SK-N-DZ (cell line): ENCODE measurements around a stretch of chr18.

GRCh38 chr18:32209733-32210045 is 19.9 kb downstream of the MEP1B start:
RAMPAGE:
- cytosol, long total RNA = no peak
- nucleus, long total RNA = no peak

GRCh38 chr18:32321289-32322103 is 131.7 kb downstream of the MEP1B start:
RAMPAGE:
- cytosol, long total RNA = no peak
- nucleus, long total RNA = no peak

GRCh38 chr18:32350877-32351264 is 119.8 kb downstream of the GAREM1 start:
RAMPAGE:
- cytosol, long total RNA = no peak
- nucleus, long total RNA = no peak

RAMPAGE:
- cytosol, long total RNA = no peak
- nucleus, long total RNA = no peak
These were observed 1.5 kb downstream of the GAREM1 start for GRCh38 chr18:32469190-32469646.

DNA sequence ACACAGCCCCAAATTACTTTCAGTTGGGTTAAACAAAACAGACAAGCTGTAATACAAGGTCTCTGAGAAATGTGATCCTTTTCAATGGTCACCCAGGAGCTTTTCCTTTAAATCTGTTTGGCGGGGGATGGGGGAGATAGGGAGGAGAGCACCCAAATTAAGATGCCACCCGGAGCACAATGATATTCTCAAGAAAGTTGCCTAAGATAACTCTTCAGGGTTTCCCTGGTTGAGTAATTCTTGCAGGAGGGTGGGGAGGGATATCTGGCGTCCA is 986 bp downstream of the GAREM1 start:
RAMPAGE:
- cytosol, long total RNA = no peak
- nucleus, long total RNA = no peak

RAMPAGE:
- cytosol, long total RNA = no peak
- nucleus, long total RNA = no peak
These were observed 3.4 kb downstream of the KLHL14 start for GRCh38 chr18:32769263-32769888.

DNA sequence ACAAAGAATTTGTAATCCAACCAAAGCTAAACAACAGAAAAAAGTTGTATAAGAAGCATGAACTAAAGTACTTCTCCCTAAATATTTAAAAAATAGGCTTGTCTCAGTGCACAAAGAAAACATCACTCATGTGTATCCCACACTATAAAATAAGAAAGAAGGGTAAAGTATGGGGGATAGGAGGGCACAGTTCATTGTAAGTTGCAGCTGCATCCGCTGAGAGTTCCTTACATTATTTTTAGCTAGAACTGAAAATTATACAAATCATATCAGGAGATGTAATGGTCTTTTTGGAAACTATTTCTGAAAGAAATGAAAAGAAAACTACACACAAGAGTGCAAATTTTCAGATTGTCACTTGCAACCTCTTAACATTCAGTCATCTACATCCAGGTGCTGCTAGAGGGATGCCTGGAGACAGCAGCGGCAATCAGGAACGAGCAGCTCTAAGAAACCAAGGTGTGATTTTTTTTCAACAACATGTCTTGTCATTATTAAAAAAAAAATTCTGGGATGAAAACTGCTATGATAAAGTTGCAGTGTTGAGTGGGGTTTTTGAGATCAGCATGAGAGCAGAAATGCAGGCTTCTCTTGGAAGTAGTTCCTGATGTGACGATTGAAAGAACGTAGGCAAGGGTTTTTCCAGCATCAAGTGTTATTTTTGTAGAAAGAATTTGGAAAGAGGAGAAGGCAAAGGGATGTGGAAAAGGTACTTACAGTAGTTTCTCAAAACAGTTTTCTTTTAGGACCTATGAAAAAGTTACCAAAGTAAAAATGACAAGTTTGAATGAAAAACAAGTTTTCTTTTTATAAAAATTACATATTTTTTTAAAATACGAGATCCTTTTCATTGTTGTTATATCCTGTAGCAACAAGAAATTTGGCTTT is 273.8 kb downstream of the ASXL3 start:
RAMPAGE:
- cytosol, long total RNA = no peak
- nucleus, long total RNA = no peak

DNA sequence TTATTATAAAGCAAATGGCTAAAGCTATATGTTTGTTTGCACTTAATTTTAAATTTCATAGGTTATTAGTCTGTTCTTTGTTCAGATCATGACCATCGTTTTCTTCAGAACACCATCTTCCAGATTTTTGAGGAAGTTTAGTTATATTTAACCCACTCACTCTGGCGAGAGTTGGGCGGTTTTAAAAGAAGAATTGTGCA is 214.8 kb upstream of the DTNA start:
RAMPAGE:
- cytosol, long total RNA = no peak
- nucleus, long total RNA = no peak

RAMPAGE:
- cytosol, long total RNA = no peak
- nucleus, long total RNA = no peak
These were observed 147.8 kb upstream of the DTNA start for GRCh38 chr18:34562161-34562807.

DNA sequence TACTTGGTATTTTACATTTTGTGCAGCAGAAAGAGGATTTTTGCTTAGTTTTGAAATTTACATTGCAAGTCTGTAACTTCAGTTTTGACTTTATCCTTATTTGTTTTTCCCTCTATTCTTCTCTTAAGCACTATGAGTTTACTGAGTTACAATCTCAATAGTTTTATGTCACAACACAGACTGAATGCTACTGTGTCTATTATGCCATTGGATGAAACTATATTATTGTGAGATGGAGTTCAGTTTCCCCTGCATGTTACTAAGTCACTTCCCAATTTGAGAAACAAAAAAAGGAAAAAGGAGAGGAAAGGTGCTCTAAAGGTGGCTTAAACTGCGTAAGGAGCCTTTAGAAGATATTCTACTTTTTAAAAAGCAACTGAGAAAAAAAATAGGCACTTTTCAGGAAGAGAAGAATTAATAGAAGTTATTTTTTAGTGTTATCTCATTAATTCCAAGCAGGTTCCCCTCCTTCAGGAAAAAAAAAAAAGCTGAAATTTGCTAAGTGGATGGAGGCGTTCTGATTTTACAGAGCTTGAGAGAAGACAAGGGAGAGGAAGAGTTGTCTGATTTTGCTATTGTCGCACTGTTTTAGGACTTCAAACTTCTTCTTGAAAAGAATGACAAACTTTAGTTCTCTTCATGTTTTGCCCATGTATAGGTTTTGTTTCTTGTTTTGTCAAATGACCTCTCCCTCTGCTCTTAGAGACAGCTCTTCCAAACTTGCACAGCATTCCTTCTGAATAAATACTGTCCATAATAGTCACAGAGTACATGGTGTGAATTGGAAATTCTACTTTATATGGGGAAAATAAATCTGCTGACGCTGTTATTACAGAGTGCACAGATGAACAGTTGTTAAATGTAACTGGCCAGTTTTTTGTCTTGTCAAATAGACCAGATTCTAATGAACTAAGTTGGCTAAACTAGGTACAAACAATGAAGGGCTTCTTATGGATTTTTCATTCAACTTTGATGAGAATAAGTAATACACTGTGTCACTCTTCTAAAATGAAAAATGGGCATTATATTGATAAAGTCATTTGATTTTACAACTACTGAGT is 116.1 kb upstream of the DTNA start:
RAMPAGE:
- cytosol, long total RNA = no peak
- nucleus, long total RNA = no peak

DNA sequence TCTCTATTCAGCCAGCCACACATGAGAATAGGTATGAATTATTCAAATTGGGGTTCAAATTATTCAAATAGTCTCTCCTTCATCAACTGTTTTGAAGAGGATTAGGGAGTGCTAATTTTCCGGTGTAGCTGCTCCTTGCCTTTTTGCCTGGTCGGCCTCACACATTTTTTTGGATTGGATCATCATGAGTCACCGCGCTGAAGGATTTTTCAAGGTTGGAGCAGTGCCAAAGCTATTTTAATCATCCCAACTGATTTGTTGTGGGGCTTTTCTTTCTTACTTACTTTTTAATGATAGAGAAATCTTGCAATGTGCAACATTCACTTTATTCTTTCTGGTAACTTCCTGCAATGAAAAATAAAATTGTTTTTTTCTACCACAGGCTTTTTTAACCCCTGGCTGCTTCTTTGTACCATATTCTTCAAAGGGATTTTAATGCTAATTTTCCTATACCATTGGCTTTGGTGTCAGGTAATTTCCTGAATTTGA is 2.4 kb upstream of the DTNA start:
RAMPAGE:
- cytosol, long total RNA = no peak
- nucleus, long total RNA = no peak

DNA sequence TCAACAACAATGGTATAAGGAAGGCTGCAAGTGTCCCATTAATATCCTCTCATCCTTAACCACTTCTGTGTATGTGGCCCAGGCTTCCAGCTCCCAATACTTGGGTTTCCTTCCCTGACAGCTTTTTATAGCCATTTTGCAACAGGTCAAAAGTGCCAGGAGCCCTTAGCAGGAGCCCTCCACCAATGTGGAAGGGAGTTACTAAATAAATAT is 84.2 kb upstream of the MAPRE2 start:
RAMPAGE:
- cytosol, long total RNA = no peak
- nucleus, long total RNA = no peak

DNA sequence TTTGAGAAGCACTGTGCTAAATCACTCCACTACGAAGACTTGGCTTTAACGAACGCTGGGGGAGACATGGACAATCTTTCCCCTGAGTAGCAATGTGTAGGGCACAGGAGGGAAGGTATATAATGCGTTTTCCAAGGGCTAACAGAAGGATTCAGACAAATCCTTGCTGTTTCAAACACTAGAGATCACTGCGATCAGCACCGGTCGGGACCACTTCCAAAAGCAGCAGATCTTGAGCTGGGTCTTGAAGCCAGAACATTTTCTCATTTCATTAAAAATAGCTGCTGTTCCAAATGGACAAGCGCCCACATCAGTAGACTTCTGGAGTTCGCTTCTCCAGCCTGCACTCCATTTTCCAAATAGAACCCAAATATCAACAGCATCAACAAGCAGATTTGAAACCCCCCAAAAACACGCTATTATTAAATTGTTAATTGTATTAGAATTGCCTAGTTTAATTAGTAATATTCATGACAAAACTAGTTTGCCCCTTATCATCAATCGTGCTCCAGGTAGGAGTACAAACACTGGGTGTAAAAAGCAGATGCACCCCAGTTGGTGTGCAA is 65.0 kb upstream of the MAPRE2 start:
RAMPAGE:
- cytosol, long total RNA = no peak
- nucleus, long total RNA = no peak

GRCh38 chr18:35041961-35042372 is 754 bp downstream of the MAPRE2 start:
RAMPAGE:
- cytosol, long total RNA = no peak
- nucleus, long total RNA = no peak

DNA sequence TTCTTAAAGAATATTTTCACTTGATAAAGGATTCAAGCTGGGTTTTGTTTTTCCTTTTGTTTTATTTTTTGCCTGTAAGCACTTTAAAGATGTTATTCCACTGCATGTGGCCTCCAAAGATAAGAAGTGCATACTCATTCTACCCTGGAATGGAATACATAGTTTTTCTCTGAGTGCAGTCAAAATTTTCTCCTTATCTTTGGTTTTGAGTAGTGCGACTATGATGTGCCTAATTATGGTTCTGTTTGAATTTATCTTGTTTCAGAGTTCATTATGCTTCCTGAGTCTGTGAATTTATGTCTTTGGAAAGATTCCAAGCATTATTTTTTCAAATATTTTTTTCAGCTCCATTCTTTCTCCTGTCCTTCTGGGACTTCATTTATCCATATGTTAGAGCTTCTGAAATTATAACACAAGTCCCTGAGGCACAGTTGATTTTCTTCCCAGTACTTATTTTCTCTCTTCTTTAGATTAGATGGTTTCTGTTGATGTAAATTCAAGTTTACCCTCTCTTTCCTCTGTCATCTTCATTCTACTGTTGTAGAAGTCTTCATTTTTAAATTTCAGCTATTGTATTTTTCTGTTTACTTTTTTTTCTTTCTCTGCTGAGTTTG is 69.6 kb downstream of the MAPRE2 start:
RAMPAGE:
- cytosol, long total RNA = no peak
- nucleus, long total RNA = no peak

DNA sequence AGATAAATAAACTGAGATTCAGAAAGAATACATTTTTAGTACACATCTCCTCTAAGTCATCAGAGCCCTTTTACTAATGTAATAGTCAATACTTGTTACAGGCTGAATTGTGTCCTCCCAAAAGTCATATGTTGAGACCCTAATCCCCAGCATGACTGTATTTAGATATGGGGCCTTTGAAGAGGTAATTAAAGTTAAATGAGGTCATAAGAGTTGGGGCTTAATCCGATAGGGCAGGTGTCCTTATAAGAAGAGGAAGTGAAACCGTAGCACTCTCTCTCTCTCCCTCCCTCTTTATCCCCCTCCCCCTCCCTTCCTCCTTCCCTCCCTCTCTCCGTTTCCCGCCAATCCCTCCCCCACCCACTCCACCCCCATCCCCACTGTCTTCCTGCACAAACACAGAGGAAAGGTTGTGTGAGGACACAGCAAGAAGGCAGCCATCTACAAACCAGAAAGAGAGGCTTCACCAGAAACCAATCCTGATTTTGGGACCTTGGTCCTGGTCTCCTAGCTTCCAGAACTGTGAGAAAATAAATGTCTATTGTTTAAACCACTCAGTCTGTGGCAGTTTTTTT is 66.6 kb upstream of the ZNF397 start:
RAMPAGE:
- cytosol, long total RNA = no peak
- nucleus, long total RNA = no peak

DNA sequence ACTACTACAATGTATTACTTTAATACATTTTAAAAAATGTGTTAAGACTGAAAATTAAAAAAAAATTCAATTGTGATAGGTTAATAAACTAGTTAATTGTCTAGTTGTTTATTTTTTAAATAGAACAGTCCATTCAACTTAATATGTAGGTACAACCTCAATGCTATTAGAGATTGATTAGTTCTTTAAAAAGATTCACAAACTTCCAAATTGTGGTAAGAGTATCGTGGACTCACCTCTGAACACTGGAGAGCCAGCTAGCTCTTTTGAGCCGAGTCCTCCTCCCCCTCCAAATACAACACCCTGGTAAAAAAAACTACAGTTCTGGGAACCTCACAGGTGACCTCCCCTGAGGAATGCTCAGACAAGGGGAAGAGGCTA is 8.5 kb downstream of the ZNF24 start:
RAMPAGE:
- cytosol, long total RNA = no peak
- nucleus, long total RNA = no peak

DNA sequence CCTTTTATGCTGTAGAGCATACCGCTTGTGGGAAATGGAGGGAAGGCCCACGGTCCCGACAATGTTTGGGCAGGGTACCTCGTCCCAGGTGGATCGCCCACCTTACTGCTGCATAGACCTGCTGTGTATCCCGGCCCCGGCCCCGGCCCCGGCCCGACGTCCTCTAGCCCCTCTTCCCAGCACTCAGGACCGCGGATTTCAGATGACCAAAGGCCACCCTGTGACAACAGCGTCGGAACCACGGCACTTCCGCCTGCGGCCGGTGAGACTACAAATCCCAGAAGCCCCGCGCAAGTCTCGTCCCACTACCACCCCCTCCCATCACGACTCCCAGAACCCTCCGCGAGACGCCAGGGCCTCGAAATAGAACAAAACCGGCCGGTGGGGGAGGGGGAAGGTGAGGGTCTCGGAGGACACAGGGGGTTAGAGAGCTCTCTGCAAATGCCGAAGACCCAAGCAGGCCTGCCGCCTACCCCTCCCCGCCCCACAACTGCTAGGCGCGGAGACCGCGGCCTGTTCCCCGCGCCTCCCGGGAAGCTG is 428 bp downstream of the ZNF24 start:
RAMPAGE:
- cytosol, long total RNA = no peak
- nucleus, long total RNA = no peak

DNA sequence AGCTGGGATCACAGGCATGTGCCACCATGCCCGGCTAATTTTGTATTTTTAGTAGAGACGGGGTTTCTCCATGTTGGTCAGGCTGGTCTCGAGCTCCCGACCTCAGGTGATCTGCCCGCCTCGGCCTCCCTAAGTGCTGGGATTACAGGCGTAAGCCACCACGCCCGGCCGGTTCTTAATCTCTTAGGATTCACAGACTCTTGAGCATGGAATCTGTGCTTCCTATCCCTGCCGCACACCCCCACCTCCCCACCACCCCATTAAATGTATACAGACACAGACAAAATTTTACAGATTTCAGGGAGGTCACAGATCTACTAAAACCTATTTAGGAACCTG is 732 bp upstream of the INO80C start:
RAMPAGE:
- cytosol, long total RNA = no peak
- nucleus, long total RNA = no peak

GRCh38 chr18:35610079-35610686 is 28.6 kb downstream of the GALNT1 start:
RAMPAGE:
- cytosol, long total RNA = no peak
- nucleus, long total RNA = no peak